ENCODE measurements around a stretch of chr10.

DNA sequence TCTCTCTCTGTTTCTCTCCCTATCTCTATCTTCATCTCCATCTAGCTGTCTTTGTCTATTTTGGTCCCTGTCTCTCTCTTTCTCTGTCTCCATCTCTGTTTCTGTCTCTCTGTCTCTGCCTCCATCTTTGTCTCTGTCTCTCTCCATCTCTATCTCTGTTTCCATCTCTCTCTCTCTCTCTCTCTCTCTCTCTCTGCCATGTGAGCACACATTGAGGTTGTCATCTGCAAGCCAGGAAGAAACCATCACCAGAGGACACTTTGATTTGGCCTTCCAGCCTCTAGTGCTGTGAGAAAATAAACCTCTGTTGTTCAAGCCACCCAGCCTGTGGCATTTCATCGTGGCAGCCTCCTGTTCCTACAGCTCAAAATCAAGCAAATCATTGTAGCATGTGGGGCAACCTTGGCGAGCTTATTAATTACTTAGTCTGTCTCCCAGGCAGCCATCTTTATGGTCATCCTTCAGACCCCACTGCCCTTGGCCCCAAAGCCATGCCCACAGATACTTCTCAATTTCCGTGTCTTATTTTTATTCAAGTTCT is 108.5 kb downstream of the ZNF248 start:
- PRO-cap: no peak

DNA sequence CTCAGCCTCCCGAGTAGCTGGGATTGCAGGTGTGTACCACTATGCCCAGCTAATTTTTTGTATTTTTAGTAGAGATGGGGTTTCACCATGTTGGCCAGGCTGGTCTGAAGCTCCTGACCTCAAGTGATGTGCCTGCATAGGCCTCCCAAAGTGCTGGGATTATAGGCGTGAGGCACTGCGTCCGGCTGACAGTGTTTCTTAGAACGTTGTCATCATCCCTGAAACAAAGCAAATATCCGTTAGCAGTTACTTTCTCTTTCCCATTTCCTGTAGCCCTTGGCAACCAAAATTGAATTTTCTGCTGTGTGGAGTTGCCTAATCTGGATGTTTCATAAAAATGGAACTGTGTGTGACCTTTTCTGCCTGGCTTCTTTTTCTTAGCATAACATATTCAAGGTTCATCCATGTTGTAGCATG is 22.4 kb downstream of the ZNF33A start:
- PRO-cap: no peak

DNA sequence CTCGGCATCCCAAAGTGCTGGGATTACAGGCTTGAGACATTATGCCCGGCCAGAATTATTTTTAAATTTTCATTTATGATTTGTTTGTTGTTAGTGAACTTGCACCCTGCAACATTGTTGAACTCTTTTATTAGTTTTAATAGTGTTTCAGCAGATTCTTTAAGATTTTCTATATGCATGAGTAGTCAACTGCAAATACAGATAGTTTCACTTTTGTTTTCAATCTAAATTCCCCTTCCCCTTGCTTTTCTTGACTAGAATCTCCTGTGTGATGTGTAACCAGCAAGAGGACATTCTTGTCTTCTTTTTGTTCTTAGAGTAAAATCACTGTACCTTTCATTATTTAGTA is 27.9 kb downstream of the ZNF33A start:
- PRO-cap: no peak

- PRO-cap: no peak
These were observed 11.9 kb downstream of the ZNF37A start for GRCh38 chr10:38105873-38106529.

GRCh38 chr10:38117332-38118476 is 23.6 kb downstream of the ZNF37A start:
- PRO-cap: no peak

- PRO-cap: bidirectional peak, plus-strand start at chr10:38356395, minus-strand start at chr10:38356188
These were observed 261.8 kb downstream of the ZNF37A start for GRCh38 chr10:38355851-38356518.

GRCh38 chr10:42551658-42552615 is 86.4 kb downstream of the ZNF33B start:
- PRO-cap: unidirectional peak, plus-strand start at chr10:42552117; bidirectional peak, plus-strand start at chr10:42552397, minus-strand start at chr10:42552401

- PRO-cap: no peak
These were observed 8.6 kb upstream of the ZNF33B start for GRCh38 chr10:42646860-42647549.

DNA sequence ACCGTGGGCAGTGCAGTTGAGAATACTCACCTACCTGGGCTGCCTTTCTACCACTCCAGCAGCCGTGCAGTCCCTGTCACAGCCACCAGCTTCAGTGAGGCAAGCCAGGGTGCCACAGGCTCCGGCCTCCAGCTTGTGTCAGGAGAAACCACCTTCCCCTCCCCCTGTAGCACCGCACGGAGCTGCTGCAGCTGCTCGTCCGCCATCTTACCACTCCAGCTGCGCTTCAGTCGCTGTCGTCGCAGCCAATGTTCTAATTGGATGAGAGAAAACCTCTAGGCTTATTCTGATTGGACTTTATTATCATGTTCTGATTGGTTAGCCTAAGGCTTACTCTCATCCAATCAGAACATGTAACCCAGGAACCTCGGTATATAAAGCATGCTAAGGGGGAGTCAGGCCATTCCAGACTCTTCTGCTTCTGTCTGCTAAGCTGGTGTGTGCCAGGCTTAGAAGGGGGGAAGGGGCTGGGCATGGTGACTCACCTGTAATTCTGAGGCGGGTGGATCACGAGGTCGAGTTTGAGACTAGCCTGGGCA is 53.2 kb upstream of the ZNF33B start:
- PRO-cap: no peak

GRCh38 chr10:42792586-42793206 is 10.1 kb downstream of the BMS1 start:
- PRO-cap: no peak

- PRO-cap: no peak
These were observed 15.7 kb downstream of the BMS1 start for GRCh38 chr10:42798178-42798808.

- PRO-cap: no peak
These were observed 36.2 kb downstream of the BMS1 start for GRCh38 chr10:42818652-42819250.

DNA sequence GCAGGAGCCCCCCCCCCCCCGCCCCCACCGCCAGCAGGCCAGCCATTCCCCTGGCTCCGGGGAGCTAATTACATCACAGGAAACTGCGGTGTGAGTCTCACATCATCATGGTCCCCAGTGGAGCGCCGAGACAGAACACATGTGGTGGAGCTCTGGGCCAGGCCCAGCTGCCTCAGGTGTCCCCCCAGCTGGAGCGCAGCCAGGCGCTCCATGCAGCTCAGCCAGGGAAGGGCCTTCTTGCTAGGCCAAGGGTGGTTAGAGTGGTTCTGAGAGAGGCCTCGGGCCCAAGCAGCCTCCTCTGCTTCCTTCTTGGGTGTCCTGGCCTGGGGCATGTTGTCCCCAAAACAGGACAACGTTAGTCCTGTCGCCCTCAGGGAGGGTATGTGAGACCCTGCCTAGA is 37.3 kb upstream of the RET start:
- PRO-cap: no peak

DNA sequence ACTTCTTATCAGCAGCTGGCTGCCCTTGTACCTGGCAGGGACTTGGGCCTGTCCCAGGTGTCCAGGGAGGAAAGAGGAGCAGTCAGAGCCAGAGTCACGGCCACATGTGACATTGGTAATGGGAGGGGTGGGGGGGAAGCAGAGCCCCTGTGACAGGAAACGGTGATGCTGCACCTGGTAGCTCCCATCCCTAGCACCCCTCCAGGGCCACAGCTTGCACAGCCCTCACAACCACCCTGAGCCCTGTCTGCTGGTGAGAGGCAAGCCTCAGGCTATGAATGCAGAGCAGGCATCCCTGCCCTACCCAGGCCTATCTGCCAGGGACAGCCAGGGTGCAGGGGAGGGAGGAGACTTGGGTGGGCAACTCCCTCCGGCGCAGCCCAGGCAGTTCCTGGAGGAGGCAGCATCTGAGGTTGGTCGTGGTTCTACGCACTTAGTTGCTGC is 24.3 kb downstream of the RET start:
- PRO-cap: no peak

GRCh38 chr10:43192921-43193384 is 54.7 kb downstream of the CSGALNACT2 start:
- PRO-cap: no peak

GRCh38 chr10:43689955-43690774 is 41.5 kb upstream of the ZNF32 start:
- PRO-cap: bidirectional peak, plus-strand start at chr10:43690295, minus-strand start at chr10:43690171

DNA sequence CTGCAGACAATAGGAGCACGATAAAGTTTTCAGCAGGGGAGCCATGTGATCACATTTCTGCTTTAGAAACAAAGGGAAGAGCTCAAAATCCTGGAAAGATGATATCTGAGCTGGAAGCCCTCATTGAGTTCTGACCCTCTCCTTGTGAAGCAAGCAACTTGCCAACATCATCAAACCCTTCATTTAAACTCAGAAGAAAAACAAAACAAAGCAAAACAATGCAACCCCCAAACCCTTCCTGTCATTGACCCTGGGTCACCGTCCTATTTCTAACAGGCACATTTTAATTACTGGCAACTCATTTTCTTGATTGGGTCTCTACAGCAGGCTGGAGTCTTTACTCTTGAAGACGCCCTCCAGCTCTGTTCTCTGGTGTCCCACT is 198.3 kb upstream of the ZNF32 start:
- PRO-cap: no peak

GRCh38 chr10:43870708-43871497 is 222.2 kb upstream of the ZNF32 start:
- PRO-cap: no peak

GRCh38 chr10:44293715-44294526 is 91.0 kb downstream of the CXCL12 start:
- PRO-cap: no peak

GRCh38 chr10:44382339-44382822 is 2.5 kb downstream of the CXCL12 start:
- PRO-cap: no peak